HCT116 (cell line): ENCODE measurements around a stretch of chr2.

DNA sequence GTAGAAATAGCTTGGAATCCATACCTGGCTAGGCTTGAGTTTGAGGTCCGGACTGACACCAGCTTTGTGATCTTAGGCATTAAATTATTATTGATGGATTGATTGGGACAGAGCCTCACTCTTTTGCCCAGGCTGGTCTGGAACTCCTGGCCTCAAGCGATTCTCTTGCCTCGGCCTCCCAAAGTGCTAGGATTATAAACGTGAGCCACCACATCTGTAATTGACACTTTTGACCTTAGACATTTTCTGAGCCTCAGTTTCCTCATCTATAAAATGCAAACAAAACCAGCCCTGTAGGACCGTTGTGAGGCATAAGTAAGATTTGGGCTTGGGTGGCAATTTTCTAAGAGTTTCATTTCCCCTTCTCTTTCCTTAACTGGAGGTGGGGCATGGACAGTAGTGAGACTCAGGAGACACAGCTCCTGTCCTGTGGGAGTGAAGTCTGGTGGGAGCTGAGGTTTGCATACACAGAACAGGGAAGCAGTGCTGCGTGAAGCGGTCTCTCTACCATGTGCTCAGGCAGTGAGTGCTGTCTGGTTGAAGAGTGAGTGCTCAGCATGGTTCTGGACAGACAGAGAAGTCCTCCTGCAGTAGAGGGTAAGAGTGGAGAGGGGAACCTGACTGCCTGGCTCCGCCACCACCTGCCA is 36.8 kb downstream of the TTC7A start:
- RRBS: no CpG with 5 or more reads among the region's 8 CpGs

DNA sequence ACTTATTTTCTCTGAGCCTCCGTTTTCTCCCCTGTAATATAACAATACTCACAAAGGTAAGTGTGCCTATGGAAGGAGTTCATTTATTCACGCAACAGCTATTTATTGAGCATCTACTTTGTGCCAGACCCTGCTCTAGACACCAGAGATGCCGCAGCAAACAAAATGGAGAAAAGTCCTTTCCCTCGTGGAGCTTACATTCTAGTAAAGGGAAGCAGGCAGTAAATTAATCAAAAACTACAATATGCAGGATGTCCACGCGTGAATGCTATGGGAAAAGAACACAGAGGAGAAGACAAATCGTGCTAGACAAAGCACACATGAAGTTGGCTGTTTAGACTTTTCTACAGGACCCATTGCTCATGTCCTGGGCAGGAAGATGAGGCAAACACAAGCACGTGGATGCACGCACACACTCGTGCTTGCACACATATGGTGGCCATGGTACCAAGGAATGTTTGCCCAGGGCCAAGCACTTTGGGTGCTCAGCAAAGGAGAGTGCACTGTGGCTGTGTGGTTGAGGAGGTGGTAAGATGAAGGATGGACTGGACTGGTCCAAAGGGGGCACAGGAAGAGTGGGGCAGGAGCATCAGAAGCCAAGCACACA is 54.7 kb downstream of the TTC7A start:
- RRBS: no CpG with 5 or more reads among the region's 10 CpGs

DNA sequence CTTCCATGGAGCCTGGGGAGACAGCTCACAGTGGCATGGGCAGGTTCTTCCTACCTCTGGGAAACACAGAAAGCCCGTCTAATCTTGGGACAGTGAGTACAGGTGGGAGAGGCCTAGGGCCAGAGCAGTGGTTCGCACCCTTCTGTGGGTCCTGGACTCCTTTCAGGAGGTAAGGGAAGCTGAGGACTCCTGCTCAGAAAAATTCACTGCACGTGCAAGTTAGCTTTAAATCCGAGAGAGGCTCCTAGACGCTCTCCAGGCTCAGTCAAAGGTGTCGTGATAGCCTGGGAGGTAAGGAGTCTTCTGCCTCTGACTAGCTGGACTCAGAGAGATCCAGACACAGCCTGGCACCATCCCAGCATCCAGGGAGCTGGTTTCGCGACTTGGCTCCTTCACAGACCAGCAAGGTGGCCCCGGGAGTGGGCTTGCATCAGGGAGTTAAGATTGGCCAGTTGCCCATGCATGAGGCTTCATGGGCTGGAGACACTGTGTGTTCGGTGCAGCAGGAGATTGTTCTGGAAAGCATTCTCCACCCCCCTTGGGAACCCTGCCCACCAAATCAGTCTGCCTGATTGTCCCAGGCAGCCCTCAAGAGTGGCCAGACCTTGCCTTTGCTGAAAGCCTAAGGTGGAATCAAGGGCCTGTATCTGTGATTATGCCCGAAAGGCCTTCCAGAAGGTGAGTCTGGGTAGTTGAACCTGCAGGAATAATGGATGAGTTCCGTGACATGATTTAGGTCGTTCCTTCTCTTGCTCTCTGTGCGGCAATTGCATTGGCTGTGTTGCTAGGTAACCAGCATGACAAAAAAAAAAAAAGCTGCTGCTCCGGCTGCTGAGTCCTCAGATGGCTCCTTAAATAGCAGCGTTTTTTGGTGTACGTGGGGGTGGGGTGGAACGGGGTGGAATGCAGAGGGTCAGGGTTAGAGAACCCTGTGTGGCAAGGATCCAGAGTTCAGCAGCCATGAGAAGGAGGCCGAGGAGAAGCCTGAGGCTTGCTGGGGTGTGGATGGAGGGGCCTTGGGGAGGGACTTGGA is 67.4 kb downstream of the TTC7A start:
- RRBS: no CpG with 5 or more reads among the region's 19 CpGs

DNA sequence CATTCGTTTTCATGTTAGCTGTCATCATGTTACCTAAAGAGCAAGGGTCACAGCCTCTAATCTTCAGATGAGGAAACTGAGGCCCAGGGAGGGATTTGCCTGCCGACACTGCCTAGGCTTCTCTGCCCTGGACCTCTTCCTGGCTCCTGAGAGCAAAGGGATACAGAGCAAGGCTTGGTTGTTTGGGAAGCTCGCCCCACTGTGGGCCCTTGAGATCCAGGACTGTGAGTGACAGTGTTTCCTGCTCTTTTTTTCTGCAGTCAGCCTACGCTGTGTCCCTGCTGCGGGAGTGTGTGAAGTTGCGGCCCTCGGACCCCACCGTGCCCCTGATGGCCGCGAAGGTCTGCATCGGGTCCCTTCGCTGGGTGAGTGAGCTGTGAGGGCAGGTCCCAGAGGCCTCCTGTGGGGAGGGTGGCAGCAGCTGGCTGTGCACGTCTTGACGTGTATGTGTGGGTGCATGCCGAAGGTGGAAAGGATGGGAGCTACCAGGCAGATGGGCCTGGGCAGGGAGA is 70.1 kb downstream of the TTC7A start:
- RRBS: no CpG with 5 or more reads among the region's 15 CpGs

DNA sequence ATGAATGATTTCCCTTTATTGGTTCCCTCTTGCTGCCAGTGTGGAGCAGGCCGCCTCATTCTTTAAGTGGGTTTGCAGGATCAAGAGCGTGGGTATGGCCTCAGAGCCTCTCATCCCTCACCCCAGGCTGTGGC is 89.0 kb downstream of the STPG4 start:
- RRBS: no CpG with 5 or more reads among the region's 2 CpGs

DNA sequence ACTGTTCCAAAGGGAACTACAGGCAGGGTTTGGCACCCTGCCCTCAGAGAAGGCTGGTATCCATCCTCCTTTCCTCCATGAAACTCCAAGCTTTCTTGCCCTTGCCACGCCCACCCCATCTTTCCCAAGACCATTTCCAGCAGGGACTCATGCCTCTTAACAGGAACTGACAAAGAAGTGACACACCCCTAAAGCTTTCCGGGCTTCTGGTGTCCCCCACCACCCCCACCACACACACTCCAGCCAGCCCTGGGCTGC is 93.3 kb upstream of the CALM2 start:
- RRBS: no CpG with 5 or more reads among the region's 2 CpGs

DNA sequence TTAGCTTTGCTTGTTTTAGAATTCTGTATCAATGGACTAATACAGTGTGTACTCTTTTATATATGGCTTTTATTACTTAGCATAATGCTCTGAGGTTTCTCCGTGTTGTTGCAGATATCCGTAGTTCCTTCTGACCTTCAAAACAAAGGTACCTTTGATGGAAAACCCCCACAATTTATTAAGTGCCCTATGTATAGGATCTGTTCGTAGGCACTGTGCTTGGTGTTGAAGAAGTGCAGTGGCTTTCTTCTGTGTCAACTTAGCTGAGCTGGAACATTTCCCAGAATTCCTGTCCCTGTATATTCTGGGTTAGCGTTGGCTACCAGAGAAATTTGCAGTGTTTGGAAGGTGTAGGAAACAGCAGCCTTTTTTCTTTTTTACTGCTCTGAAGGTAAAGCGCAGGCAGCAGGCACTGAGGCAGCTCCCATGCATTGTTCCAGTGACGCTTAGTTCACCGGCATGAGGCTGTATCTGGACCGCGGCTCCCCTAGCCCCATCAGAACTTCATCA is 22.4 kb upstream of the EPCAM start:
- RRBS: no CpG with 5 or more reads among the region's 9 CpGs

GRCh38 chr2:47723934-47724773 is 58.8 kb upstream of the MSH6 start:
- RRBS: no CpG with 5 or more reads among the region's 8 CpGs

GRCh38 chr2:47839311-47839852 is 56.4 kb downstream of the MSH6 start:
- RRBS: no CpG with 5 or more reads among the region's 7 CpGs

- RRBS: no CpG with 5 or more reads among the region's 5 CpGs
These were observed 34.3 kb downstream of the FBXO11 start for GRCh38 chr2:47872039-47872424.

DNA sequence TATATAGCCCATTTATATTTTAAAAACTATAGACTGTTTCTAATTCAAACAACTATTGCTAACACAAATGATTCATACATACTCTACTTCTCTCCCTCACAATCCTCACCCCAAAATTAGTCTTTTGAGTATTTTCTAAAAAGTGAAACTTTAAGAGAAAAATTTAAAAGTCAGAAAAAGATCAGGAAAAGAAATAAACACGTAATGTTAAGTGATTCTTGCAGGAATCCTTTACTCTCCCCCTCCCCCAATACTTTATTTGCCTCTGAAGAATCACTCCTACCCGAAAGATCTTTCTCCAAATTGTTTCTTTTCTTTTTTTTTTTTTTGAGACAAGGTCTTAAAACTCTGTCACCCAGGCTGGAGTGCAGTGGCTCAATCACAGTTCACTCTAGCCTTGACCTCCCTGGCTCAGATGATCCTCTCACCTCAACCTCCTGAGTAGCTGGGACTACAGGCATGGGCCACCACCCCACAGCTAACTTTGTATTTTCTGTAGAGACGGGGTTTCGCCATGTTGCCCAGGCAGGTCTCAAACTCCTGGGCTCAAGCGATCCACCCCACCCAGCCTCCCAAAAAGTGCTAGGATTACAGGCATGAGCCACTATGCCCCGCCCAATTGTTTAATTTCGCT is 10.2 kb downstream of the FBXO11 start:
- RRBS: no CpG with 5 or more reads among the region's 7 CpGs

GRCh38 chr2:47906593-47907205 is 401 bp upstream of the FBXO11 start:
- RRBS: no CpG with 5 or more reads among the region's 33 CpGs

DNA sequence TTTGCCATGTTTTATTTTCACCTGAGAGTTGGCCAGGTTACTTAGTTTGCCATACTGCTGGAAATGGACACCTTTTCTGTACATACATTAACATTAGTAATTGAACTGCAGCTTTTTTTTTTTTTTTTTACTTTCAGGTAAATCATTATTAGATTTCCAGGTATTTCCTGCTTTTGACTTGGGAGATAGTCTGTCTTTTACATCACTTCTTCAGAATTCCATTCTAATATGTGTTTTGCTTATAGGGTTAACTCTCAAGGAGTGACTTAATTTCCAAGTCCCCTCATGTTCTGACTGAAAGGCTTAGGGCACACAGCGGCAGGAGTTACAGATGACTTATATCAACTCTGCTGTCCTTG is 160.4 kb upstream of the FOXN2 start:
- RRBS: no CpG with 5 or more reads among the region's 1 CpG

GRCh38 chr2:48221713-48222248 is 92.7 kb upstream of the FOXN2 start:
- RRBS: no CpG with 5 or more reads among the region's 3 CpGs

DNA sequence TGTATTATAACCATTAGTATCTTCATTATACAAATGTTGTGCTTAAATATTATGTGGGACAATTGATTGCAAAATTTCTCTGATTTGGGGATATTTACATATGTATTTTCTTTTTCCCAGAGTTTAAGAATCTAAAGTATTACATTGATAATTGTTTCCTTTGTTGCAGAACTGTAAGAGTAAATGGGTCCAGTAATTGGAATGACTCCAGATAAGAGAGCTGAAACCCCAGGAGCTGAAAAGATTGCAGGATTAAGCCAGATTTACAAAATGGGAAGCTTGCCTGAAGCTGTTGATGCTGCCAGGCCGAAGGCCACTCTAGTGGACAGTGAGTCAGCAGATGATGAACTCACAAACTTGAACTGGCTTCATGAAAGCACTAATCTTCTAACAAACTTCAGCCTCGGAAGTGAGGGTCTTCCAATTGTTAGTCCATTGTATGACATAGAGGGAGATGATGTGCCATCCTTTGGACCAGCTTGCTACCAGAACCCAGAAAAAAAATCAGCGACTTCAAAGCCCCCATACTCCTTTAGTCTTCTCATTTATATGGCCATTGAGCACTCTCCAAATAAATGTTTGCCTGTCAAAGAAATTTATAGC is 31.7 kb downstream of the FOXN2 start:
- RRBS: no CpG with 5 or more reads among the region's 3 CpGs

DNA sequence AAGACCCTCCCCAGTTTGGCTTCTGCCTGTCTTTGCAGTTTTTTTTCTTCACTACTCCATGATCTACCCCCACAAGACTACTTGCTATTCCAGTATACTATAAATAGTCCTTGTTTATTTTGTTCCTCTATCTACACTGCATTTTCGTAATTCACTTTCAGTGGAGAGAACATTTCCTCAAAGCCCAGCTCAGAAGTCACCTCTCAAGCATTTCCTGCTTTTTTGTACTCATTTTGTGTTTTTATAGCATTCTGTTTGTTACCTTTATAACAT is 38.6 kb downstream of the FOXN2 start:
- RRBS: no CpG with 5 or more reads among the region's 1 CpG

- RRBS: no CpG with 5 or more reads among the region's 15 CpGs
These were observed 20.5 kb upstream of the PPP1R21 start for GRCh38 chr2:48420054-48420438.

DNA sequence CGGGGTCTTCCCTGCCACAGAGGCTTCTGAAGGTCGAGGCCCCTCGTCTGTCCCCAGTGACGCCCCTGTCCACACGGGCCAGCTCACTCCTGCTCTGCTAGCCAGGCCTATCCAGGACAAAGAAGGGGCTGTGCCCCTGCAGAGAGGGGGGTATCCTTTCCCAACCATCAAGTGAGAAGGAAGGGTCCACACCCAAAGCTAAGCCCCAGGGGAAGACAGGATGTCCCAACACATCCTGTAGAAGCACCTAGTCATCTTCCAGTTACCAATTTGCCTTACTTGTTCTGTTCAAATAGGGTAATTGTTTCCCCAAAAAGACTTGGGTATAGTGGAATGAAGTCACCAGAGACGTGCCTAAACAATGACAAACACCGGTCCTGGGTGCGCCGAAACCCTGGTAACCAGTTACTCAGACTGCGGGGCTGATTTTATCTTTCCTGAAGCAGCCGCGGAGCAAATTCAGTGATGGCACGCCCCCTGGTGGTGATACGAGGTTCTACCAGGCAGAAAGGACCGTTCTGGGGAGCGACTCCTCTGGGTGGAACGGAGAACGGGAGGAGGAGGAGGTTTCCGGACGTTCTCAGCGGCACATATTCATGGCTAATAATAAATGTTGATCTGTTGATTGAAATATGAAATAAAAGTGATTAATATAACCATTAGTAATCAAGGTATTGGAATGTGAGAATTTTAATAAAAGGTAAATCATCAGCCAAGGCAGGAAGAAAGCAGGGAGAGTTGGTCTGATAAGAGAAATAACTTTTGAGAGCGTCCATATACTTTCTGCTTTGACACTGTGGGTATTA is 19.9 kb upstream of the PPP1R21 start:
- RRBS: no CpG with 5 or more reads among the region's 22 CpGs

DNA sequence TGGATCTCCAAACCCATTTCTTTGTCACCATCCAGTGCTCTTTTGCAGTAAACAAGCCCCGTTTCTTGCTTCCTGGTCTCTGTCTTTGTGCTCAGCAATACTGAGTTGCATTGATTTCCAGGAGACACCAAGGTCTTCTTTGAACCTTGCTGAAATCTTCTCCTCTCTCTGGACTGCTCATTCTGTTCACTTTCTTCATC is 139.6 kb upstream of the NRXN1 start:
- RRBS: no CpG with 5 or more reads among the region's 1 CpG

- RRBS: 98% methylated on average over 2 of the region's 6 CpGs
These were observed 53.4 kb upstream of the CHAC2 start for GRCh38 chr2:53714124-53714656.